Colonic mucosa (tissue), 1 donor: ENCODE measurements around the gene HAPSTR1.

DNA sequence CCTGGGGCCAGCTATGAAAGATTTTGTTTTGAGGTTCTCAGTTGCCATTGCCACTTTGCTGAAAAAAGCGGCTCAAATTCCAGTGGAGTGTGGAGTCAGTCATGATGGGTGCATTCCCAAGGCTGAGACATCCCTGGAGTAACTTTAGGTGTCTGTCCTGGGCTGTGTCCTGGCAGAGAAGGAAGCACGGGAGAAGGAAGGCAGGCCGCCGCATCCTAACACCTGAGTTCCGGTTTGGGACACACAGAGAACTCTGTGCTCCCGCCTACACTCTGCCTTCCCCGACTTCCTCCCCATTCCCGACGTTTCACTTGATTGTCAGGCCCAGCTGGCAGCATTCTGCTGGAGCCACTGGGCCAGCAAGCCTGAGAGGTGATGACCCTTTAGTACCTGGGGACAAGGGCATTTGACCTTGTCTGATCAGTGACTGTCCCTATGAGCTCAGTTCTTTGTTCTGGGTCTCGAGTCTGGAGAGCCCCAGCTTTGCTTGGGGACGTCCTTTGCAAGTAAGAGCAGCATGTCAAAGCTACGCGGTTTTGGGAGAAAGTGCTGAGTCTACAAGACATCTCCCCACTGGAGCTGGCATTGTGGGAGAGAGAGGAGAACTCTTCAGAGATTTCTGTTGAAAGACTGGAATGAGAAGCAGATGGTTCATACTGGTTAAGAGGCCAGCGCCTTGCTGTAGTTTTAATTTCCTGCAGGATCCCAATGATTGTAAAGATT, 20.4 kb downstream of the ABAT start:
- PRO-cap, result no peak

- PRO-cap, result no peak
These were observed 496 bp downstream of the PMM2 start for GRCh38 chr16:8798012-8798657.

GRCh38 chr16:8818726-8819293, 21.2 kb downstream of the PMM2 start:
- PRO-cap, result unidirectional peak, plus-strand start at chr16:8818875

GRCh38 chr16:8855170-8855989, 13.4 kb downstream of the CARHSP1 start:
- PRO-cap, result no peak

DNA sequence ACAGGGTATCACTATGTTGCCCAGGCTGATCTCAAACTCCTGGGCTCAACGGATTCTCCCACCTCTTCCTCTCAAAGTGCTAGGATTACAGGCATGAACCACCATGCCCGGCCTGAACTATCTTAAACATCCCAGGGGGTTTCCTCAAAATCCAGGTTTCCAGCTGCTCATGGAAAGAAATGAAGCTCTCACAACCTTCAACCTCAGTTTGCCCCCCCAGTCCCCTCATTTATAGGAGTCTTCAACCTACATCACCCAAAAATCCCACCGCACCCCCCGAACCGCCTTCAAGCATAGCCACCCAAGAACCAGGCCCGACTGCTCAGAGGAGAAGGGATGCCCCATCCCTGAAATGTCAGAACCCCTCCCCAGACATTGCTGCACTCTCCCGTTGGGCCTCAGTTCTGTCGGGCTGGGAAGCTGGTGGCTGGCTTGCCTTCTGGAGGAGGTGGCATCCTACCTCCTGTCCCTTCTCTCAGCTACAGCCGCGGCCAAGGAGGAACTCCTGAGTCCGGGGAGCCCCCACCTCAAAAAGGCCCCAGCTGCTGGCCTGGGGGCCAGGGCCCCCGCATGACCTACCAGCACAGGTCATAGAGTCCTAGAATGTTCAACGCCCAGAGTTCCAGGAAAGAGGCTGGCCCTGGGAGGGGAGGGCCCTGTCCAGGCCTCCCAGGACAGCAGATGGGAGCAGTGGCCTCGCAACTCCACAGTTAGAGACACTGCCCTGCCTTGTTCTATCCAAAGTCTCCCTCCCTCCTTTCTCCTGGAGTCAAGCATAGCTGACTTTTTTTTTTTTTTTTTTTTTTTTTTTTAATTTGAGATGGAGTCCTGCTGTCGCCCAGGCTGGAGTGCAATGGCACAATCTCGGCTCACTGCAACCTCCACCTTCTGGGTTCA, 7.4 kb downstream of the CARHSP1 start:
- PRO-cap, result no peak

DNA sequence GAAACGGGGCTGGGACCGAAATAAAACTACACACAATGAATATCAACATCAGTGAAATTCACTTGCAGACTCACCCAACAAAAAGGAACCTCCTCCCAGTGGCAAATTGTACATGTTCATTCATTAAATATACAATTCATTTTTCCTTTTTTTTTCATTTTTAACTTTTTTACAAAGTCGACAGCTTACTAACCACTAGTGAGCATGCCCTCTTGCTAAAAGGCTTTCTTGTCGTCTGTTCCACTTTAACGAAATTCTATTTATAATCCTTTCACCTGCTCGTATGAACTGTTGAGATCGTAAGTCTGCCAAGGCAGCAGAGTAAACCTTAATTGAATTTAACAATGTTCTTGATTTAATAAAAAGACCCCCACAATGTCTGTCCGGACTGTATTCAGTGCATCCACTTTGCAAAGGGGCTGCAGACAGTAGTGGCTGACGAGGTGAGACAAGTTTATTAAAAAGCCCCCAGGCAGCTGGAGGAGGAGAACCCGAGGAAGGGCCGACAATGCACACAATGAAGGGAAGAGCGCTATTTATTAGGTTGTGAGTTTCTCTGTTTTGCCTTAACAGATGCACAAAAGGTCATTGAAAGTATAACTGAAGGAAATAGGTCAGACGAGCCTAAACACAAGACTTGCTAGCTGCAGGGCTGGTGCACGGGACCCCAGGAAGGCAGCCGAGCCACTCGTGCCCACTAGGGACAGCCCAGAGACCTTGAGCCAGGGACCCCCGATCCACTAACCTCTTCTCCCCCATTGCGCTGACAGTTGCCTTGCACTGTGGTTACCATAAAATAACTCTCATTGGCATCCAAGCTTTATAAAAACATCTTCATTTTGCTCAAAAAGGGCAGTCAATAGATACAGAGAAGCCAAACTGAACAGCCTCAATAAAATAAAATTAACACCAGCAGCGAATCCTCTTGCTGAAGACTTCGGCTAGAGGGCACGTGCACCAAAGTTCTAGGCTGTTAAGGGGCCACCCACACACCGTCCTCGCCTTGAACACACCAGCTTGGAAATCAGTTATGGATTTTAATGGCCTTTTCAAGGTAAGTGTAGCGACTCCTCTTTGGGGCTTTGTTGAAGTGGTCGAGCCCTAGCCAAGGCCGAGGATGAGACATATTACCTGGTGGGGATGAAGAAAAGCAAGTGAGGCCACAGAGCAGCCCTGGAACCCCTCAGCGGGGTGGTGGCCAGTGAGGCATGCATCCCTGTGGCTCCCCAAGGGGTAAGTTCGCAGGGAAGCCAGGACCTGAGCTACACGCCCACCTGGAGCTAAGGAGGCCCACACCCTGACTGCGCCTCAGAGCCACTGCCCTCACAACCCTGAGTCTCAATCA, 11.3 kb downstream of the LITAFD start:
- PRO-cap, result no peak

- PRO-cap, result no peak
These were observed 33.6 kb downstream of the USP7 start for GRCh38 chr16:8930063-8930621.

GRCh38 chr16:8962075-8963098, 1.3 kb downstream of the USP7 start:
- PRO-cap, result unidirectional peak, plus-strand start at chr16:8962722; unidirectional peak, plus-strand start at chr16:8962877

DNA sequence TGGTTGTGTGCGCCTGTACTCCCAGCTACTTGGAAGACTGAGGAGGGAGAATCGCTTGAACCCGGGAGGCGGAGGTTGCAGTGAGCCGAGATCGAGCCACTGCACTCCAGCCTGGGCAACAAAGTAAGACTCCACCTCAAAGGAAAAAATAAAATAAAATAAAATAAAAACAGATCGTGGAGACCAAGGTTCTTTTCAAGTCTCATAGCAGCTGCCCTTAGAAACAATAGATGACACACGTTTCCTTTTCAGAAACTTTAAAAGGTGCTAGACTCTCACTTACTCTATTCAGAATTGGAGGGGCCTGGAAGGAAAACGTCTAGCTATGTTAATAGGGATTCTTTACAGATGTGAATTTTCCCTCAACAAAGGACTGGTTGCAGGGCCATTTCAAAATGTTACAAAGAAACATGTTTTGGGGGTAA, 13.2 kb upstream of the HAPSTR1 start:
- PRO-cap, result no peak

- PRO-cap, result bidirectional peak, plus-strand start at chr16:9091150, minus-strand start at chr16:9091199
These were observed 444 bp upstream of the HAPSTR1 start for GRCh38 chr16:9090985-9091414.

DNA sequence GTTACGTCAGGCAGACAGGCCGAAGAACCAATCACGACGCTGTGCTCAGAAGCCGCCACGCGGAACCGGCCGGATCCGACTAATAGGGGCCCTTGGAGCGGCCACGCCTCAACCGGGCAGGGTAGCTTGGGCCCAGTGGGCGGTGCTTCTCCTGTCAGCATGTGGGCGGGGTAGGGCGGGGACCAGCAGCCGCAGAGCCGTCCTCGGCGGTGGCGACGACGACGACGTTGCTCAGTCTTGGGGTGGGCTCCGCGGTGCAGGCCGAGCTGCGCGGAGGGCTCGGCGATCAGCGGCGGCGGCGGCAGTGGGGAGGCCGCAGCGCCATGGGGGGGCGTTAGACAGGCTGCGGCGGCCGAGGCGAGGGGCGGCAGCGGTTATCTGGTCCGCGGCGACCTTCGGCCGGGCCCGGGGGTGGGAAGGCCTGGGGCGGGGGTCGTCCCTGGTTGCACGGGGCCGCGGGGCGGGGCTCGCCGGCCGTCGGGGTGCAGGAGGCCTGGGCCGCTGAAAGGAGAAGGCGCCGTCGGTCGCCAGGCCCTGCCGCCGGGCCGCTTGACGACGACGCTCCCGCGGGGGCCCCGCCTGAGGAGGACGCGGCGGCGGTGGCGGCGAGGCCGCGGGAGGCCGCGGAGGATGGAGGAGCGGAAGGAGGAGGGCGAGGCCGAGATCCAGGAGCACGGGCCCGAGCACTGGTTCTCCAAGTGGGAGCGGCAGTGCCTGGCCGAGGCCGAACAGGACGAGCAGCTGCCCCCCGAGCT, at the start of gene HAPSTR1:
Gene HAPSTR1 (plus strand): TSS at position 230 of the 755 bp plus-strand sequence.
- PRO-cap, result unidirectional peak, plus-strand start at position 234 of the sequence

GRCh38 chr16:9369981-9370570, 278.6 kb downstream of the HAPSTR1 start:
- PRO-cap, result no peak

GRCh38 chr16:9797160-9797711, 385.0 kb downstream of the GRIN2A start:
- PRO-cap, result no peak

- PRO-cap, result no peak
These were observed 3.9 kb downstream of the EMP2 start for GRCh38 chr16:10576420-10577062.

DNA sequence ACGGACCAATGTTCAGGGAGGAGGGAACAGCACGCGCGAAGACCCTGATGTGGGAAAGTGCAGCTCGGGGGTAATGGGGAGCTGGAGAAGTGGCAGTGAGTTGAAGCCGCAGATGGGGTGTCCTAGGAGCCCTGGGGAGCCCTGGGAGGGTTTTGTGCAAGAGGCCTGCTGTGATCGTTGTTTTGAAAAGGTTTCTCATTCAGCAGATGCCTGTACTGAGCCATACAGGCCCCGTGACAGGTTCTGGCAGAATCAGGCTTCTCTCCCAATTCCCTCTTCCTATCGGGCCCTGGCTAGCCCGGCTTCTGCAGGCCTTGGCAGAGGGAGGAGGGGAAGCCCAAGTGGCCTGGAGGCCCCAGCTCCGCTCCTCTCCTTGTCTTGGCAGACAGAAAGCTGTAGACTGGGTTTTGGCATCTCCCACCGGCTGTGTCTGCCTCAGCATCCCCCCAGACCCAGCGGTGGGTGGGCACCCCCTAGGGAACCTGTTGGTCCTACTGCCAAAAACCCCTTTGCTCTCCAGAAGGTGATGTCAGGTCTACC, 38.4 kb upstream of the EMP2 start:
- PRO-cap, result no peak

- PRO-cap, result no peak
These were observed 14.0 kb downstream of the NUBP1 start for GRCh38 chr16:10757538-10758209.

GRCh38 chr16:10929696-10930296, 12.5 kb downstream of the DEXI start:
- PRO-cap, result no peak

DNA sequence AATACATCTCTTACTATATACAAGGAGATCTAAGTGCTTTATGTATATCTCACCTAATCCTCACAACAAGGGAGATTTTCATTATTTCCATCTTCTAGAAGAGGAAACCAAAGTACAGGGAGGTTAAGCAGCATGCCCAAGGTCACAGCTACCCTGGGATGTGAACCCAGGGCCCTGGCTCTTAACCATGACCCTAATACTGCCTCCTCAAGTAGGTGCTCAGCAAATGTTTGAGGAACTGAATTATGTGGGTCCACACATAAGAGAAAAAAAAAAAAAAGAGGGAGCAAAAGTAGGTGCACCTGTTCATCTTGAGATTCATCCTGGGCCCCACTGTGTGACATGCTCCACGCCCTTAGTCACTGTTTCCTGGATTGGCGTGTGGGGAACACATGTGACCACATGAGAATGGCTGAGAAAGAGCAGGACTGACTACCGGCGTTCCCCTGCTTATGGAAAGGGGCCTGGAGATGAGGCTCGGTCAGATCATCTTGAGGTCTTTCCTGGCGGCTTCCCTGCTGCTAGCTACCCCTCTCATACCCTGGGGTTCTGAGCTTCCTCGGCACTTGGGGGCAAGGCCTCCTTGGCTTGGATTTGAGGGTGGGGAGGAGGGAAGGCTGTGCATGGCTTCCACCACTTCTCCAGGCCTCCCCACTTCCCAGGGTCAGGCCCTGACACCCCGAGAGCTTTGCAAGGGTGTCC, 4.0 kb downstream of the DEXI start:
- PRO-cap, result no peak

DNA sequence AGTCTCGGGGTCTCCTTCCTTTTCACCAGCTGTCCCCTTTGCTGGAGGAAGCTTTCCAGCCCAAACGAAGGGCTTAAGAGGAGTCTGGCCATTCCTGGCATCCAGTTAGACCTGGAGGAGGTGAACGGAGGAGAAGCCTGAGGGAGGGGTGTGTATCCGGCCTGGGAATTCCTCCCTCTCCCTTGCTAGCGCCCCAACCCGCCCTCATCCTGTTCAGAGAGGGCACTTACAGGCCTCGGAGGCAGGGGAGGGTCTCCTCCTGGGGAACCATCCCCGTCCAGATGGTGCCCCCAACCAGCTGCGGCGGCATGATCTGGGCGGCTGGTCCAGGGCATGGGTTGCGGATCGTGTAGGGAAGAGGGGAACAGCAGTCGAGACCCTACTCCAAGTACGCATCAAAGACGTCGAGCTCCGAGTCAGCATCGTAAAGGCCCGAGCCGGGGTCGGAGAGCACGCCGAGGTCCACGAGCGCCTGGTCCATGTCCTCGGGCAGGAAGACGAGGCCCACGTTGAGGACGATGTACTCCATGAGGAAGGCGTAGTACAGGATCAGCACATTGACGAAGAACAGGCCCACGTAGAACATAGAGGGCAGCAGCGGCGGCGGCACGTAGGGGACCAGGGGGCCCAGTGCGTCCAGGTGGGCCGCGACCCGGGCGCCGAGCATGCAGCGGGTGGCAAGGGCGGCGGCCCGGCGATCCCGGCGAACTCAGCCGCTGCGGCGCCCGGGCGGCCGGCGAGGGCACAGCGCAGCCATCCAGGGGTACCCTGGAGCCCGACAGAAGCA, 736 bp downstream of the DEXI start:
- PRO-cap, result no peak

GRCh38 chr16:10946237-10946734, 1.9 kb downstream of the CLEC16A start:
- PRO-cap, result no peak